ENCODE data around the gene GLT6D1.

DNA sequence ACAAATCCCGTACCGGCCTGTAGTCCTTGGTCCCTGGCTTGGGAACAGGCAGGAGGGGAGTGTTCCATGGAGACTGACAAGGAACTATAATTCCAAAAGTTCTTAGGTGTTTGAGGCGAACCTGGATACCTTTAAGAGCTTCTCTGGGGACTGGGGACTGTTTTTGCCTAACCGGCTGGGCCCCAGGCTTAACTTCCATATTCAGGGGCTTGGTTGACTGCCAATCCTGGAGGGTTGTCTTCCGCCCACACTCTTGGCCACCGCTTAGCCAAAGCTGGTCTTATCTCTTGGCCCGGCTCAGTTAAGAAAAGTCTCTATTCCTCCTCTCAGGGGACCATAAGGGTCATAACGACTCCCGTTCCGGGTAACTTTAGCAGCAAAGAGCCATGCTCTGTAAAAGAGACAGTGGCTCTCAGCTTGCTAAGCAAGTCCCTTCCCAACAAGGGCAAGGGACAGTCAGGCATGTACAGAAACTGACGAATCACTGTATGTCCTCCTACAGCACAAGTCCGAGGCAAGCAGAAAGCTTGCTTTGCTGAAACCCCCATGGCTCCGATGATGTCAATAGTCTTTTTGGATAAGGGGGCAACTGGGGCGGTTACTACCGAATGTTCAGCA lies 38.2 kb upstream of the PPP1R26 start:
- PRO-cap: no peak

GRCh38 chr9:135491021-135491453 lies 8.6 kb downstream of the PIERCE1 start:
- PRO-cap: no peak

- PRO-cap: no peak
Measured at GRCh38 chr9:135639343-135639782, at the start of gene GLT6D1. GLT6D1 (minus strand) TSS chr9:135639540.

- PRO-cap: no peak
Measured at GRCh38 chr9:135902898-135903341, 4.4 kb downstream of the CAMSAP1 start.

- PRO-cap: no peak
Measured at GRCh38 chr9:135950038-135950693, 11.0 kb downstream of the UBAC1 start.

- PRO-cap: no peak
Measured at GRCh38 chr9:135992505-135993500, 31.6 kb upstream of the UBAC1 start.

GRCh38 chr9:135994043-135994826 lies 33.1 kb upstream of the UBAC1 start:
- PRO-cap: no peak

DNA sequence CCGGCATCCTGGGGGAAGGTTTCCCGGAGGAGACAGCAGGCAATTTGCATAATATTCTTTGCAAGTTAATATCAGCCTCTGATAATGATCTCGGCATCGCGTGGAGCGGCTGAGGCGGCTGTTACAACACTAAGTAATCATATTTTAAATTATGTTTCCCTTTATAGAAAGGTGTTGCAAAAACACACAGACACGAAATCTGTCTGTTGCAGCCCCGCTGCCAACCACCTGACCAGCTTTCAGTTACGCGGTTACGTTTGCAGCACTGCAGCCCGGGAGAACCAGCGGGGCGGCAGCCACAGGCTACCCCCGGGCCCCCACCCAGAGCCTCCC lies 6.3 kb downstream of the NACC2 start:
- PRO-cap: no peak

- PRO-cap: no peak
Measured at GRCh38 chr9:136094551-136094958, 534 bp downstream of the NACC2 start.

DNA sequence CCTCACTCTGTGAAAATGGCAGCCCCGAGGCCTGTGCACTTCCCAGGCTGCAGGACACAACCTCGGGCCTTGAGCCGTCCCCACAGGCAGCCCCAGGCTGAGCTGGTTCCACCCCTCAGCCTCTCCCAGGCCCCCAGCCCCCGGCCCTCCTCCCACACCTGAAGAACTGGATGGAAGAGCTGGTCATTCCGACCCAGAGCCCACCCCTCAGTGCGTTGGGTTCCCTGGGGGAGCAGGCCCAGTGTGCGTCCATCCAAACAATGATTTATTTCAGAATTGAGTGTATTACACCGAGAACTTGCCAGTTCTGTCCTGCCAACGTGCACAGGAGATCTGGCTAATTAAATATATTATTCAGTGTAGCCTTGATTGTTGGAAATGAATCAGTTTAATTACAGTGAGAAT lies 30.5 kb upstream of the TMEM250 start:
- PRO-cap: no peak

- PRO-cap: no peak
Measured at GRCh38 chr9:136171047-136171877, 33.7 kb downstream of the LHX3 start.

GRCh38 chr9:136206439-136207359 lies 1.8 kb upstream of the LHX3 start:
- PRO-cap: no peak

- PRO-cap: no peak
Measured at GRCh38 chr9:136230633-136231441, 14.8 kb downstream of the QSOX2 start.

DNA sequence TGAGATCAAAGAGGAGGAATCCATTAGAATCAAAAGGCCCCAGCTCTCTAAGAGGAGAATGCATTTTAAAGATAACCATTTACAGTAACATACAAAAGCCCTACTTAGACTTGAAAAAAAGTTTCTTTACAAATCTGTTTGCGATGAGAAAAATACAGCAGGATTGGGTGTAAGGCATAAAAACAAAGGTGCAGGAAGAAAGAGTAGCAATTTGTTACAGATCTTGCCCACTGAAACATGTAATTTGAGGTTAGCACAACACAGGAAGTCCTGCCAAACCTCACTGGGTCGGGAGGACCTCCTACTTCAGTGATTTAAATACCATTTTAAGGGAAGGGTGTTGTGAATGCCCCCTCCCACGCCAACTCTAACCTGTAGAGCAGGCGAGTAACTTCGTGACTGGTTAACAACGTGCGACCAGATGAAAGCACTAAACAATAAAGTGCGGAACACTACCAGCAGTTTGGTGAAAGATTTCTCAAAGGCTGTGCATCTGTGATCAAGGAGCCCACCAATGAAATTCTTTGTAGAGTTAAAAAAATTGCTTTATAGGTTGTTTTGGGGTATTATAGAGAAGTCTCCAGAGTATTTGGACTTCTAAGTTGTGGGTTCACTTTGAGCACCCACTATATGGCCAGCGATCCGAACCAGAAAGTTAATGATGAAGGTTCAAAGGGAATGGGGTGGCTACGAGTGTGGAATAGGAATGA lies 1.1 kb downstream of the QSOX2 start:
- PRO-cap: no peak

GRCh38 chr9:136325897-136326747 lies 1.2 kb upstream of the GPSM1 start:
- PRO-cap: no peak

DNA sequence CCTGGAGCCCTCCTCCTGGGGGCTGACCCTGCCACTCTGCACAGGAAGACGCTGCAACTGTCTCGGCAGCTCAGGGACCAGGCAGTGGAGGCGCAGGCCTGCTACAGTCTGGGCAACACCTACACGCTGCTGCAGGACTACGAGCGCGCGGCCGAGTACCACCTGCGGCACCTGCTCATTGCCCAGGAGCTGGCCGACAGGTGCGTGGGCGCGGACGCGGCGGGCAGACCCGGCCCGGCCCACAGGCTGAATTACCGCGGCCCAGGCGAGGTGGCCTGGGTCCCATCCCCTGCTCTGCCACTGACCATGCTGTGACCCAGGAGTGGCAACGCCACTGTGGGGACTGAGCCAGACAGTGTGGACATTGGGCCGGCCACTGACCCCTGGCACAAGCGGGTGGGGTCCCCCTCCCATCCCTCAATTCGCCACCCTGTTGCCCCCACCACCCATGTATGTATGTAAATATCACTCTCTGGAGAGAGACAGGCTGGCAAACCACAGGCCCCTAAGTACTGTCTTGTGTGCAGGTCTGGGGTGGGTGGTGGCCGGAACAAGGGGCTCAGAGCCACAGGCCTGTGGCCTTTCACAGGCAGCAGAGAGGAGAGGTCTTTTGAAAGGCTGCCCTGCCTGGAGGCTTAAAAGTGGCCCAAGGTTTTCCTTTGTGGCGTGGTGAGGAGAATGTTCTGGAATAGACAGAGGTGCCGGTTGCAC lies 11.3 kb downstream of the GPSM1 start:
- PRO-cap: no peak

- PRO-cap: no peak
Measured at GRCh38 chr9:136341699-136342723, 14.7 kb downstream of the GPSM1 start.

GRCh38 chr9:136395544-136396437 lies 4.2 kb downstream of the SNAPC4 start:
- PRO-cap: no peak

DNA sequence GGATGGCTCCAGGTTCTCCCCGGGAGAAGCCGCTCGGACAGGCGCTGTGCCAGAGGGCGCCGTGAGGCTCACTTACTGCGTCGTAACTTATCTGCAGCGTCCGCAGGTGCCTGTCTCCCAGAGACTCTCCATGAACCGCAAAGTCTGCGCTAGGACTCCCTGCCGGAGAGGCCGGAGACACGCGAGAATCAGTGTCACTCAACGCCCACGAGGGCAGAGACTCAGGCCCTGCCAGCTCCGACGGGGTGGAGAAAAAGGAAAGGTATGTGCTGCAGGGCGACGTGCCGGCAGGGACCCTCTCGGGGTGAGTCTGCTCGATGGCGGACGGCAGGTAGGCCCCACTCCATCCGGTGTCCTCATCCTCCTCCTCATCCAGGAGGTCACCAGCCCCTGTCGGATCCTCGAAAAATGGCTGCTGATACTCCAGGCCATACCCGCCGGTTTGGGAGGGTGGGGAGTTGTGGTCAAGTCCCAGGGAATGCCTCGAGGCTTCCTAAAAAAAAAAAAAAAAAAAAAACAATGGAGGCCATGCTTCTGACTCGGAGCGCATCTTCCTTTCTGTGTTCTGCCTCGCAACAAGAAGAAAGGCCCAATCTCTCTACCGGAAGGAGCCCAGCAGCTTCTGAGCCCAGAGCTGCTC lies 3.2 kb downstream of the ENTR1 start:
- PRO-cap: no peak

DNA sequence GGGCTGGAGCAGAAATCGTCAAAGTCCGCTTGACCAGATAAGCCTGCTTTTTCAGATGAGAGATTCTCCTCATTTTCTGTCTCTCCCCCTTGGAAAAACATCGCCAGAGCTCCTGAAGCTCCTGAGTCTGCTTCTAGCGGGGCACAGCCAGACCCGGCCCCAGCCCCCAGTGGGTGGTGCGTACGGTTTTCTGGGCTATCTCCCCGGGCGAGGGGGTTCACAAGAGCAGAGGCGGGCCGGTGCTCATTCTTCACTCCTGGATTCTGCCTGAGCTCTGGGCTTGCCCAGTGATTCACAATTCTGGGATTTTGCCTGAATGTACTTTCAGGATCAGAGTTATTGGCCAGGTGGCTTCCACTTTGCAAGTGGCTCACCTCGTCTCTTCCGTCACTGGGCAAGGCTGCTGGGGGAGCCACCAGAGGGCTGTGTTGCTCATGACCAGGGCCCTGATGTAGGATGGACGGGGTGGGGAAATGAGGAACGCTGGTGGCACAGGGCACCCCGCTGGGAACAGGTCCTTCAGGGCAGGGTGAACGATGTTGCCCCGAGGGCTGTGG lies 6.4 kb downstream of the SEC16A start:
- PRO-cap: no peak

Data from mesenteric fat pad (tissue), 1 donor.